Smooth muscle cell (in vitro differentiated cells): ENCODE results near the gene HTR1D.

DNA sequence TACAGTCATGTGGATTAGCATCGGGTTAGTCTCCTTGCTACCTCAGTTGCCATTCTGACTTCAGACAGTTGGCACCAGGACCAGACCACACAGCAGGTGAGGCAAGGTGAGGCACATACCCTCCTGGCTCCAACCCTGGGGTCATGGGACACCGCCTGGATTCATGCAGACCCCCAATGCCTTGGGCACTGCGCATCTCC lies 58.4 kb downstream of the LDLRAD2 start:
- RAMPAGE, long total RNA, result no peak

GRCh38 chr1:21904112-21904495 lies 33.0 kb downstream of the HSPG2 start:
- RAMPAGE, long total RNA, result no peak

GRCh38 chr1:21935427-21936509 lies 1.3 kb downstream of the HSPG2 start:
- RAMPAGE, long total RNA, result no peak

- RAMPAGE, long total RNA, result no peak
Measured at GRCh38 chr1:21946885-21947342, 9.8 kb upstream of the HSPG2 start.

- RAMPAGE, long total RNA, result no peak
Measured at GRCh38 chr1:21973149-21973614, 3.6 kb upstream of the CELA3B start.

DNA sequence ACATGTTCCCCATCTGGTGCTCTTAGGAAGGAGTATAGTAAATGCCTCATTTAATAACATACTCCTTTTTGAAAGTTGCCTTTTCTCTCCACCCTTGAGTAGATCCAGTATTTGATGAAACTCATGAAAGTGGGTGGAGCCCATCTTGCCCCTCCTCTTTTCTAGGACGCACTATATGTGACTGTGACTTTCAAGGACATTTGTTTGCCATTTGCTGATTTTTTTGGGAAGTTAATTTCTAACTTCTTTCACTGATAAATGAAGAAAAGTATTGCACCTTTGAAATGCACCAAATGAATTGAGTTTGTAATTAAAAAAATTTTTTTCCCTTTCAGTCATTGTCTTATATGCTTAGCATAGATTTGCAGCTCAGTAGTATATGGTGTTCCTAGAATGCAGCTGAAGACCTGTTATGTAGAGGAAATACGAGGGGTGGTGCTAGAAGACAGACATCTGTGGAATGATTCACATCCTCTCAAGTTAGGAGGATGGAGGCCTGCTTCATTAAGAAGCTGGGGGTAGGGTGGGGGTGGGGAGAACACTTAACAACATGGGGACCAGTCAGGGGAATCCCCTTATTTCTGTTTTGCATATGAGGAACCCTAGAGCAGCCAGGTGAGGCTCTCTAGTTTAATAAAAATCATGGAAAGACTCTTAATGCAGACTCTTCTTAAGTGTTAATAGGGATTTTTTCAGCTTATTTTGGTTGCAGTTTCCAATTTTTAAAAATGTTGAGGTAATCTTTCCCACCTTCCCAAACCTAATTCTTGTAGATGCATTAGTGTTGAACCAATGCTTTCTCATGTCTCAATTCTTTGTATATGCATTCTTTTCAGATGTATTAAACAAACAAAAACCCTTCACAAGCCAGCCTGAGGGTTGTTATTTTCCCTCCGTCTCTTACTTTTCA lies 39.8 kb downstream of the CDC42 start:
- RAMPAGE, long total RNA, result no peak

GRCh38 chr1:22321638-22321949 lies 130.1 kb upstream of the ZBTB40 start:
- RAMPAGE, long total RNA, result no peak

DNA sequence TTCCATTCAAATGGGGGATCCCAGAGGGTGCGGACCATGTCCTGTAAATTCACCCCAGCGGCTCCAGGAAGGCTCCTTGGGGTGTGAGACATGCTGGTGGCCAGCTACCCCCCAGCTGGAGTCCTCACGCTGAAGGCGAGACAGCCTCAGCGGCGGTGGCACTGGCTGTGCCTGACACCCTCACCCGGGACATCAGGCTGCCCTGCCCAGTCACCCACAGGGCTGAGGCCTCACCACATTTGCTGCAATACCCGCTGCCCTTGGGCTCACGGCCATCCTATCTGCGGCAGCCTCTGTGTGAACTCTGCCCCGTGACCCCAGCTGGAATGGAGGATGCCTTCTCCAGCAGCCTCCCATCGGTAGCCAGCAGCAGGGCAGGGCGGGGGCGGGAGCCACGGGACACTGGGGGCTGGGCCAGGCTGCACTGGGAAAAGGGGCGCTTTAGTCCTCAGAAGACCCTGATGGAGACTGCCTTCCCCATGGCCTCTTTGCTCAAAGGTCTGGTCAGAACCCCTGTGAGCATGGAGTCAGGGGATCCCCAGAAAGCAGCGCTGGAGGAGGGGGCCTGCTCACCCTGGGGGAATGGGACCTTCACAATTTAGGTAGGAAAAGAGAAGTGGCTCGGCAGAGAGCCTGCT lies 112.4 kb upstream of the ZBTB40 start:
- RAMPAGE, long total RNA, result no peak

DNA sequence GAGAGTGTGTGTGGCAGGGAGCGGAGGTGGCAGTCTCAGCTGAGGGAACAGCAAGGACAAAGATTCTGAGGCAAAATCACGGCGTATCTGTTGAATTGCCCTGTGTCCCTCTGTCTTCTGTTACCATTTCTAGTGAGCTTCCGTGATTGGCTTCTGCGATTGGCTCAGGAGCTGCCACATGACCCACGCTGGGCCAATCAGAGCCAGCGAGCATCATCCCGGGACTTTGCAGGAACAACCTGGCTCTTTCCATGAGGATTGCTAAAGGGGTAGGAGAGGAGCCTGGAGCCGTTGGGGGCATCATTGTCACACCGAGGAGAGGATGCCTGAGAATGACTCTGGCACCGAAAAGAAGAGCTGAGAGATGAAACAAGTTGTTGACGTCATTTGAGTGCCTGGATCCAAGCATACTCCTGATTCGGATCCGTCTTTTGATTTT lies 67.6 kb upstream of the ZBTB40 start:
- RAMPAGE, long total RNA, result no peak

- RAMPAGE, long total RNA, result no peak
Measured at GRCh38 chr1:22508988-22509419, 54.3 kb upstream of the EPHA8 start.

DNA sequence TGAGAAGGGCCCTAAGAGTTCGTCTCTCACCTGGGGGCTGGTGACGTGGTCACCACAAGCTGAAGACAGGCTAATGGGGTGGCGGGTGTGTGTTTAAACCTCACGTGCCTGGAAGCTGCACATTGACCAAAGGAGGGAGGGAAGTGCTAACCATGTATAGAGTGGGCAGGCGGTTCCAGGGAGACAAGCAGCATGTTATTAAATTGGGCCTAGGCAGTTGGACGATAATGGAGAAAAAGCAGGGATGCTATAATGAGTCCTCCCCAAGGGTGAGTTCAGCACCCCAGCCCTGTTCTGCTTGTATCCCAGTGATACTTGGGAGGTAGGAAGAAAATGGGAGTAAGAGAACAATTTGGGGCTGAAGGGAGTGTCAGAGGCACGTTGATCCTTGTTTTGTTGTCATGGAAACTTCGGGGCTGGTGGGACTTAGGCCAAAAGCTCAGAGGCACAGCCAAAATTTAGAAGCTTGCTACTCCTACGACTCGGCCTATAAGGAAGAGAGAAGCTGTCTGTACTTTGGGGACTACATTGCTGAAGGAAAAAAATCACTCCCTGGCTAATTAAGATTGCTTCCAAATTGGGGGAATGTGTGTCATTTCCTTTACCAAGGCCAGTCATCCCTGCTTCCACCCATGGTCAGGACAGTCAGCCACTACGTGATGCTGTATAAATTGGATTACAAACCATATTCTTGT lies 33.2 kb upstream of the EPHA8 start:
- RAMPAGE, long total RNA, result no peak

DNA sequence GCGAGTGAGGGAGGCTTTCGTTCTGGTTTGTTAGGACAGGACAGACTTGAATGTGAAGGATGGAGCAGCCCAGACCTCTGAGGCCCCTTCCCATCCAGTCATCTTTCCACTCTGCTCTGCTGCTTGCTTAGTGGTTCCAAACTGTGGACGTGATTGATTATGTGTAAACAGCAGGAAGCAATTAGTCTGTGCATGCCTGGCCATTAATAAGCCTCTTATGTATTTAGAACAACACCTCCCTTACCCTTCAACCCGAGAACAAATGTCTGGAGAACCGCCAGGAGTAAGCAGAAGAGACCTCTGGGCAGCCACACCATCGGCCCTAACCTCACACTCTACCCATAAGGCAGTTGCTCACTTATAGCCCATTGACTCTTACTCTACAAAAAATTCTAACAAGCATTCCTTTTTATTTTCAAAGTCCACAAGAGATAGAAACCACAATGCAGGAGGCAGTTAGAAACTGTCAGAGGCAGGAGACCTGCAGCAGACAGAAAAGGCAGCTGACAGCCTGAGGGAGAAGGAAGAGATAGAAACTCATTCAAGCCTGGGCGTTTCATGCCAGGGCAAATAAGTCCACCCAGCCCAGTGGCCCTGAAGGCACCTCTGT lies 5.9 kb upstream of the EPHA8 start:
- RAMPAGE, long total RNA, result no peak

- RAMPAGE, long total RNA, result no peak
Measured at GRCh38 chr1:22600470-22600910, 35.9 kb upstream of the C1QA start.

DNA sequence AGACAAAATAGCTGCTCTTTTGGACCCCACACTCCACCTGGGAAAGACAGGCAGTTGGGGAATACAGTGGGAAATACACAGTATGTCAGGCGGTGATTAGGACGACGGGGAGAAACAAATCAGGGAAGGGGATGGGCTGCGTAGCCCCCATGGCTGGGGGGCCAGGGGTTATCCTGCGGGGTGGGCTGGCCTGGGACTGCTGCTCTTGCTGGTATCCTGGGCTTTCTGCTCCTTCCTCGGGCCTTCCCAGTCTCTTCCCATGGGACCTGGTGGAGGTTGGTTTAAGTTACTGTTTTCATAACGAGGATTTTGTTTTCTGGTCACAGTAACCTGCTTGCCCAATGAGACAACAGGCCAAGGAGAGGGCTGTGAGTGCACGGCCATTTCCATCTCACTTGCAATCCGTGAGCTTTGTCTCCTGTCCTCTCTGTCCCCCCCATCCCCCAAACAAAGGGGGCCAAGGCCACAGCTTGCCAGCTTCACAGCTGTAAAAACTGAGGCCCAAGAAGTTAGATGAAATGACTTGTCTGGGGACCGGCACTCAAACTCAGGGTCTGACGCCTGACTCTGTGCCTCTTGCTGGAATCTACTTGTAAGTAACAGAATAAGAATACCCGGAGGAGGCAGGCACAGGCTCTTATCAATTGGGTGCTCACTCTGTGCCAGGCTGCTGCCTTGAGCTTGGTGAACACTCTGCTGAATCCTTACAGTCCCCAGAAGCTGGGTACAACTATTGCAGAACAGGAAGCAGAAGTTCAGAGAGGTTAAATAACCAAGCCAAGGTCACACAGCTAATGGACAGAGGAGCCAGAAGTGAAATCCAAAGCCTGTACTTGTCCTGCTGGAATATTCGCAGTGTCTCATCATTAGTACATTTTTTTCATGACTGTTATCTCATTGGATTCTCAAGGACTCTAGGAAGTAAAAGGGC lies 85.8 kb downstream of the EPHB2 start:
- RAMPAGE, long total RNA, result no peak

DNA sequence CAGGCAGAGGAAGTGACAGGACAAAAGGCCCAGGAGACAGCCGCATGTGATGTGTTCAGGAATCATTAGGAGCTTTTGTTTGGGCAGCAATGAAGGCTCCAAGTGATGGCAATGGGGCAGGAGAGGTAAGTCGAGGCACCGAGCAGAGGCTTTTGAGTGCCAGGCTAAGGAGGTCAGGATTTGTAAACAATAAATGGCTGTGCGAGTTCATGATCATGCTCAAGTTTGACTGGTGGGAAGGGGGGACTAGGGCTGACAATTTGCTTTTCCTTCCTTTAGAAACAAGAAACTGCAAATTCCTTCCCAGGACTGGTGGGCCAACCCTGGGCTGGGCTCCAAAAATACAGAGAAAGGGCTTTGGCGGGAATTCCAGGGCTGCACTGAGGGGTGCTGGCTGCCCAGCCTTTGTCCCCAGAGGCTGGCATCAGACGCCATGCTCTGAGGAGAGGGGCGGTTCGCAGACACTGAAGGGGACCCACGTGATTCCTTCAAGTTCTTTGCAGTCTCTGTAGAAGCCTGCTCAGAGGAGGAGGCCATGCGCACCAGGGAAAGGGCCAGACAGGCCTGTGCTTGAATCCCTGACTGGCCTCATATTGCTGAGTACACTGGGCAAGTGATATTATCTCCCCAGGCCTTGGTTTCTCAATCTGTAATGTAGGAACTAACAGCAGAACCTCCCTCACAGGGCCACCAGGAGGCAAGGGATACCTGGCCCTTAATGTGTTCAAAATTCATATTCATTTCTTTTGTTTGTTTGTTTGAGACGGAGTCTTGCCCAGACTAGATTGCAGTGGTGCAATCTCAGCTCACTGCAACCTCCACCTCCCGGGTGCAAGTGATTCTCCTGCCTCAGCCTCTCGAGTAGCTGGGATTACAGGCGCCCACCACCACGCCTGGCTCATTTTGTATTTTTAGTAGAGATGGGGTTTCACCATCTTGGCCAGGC lies 119.5 kb downstream of the EPHB2 start:
- RAMPAGE, long total RNA, result no peak

- RAMPAGE, long total RNA, result no peak
Measured at GRCh38 chr1:22916332-22916829, 56.3 kb downstream of the LACTBL1 start.

DNA sequence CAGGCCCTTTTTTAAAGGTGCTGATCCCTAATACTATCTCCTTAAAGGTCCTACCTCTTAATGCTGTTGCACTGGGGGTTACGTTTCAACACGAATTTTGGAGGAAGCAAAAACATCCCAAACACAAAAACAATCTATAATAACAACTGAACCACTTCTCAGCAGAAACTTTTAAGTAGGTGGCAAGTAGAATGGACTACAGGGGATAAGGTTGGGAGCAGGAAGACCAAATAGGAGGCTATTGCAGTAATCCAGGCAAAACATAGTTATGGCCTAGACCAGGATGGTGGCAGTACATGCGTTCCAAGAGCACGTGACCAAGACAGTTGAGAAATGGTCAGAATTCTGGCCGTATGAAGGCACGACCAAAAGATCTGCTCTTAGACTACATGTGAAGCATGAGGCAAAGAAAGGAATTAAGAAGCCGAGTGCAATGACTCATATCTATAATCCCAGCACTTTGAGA lies 77.9 kb downstream of the KDM1A start:
- RAMPAGE, long total RNA, result no peak

DNA sequence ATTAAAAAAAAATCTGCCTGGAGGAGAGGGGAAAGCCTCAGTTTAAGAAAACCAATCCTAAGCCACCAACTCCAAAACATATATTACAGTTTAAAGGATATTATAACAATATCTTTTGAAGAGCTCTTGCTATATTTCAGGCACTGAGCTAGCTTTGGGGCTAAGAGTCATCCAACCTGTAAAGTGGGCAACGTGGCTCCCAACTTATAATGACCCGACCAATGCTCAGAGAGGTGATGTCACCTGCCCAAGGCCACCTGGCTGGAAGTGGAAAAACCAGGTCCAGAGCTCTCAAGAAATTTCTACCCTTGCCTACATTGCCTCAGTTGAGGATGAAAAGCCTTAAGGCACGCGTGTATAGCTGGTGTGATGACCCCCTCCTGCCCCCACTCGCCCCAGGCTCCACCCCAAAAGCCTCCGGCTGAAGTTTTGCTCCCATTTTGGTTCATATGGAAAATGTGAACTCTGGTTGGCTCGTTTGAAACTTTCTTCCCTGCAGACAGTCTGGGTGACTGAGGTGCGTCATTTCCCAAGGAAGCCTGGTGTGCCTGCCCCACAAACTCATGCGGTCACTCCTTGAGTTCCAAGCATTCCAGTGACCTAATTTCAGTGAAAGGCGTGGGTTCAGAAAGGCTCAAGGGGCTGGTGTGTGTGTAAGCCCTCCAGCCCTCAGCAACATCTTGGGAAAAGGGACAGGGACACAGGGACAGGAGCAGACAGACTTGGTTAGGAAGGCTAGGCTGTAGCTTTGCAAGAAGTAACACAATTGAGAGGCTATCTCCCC lies 20.6 kb downstream of the HTR1D start:
- RAMPAGE, long total RNA, result start-site peak on the minus strand centred at position 341 of the sequence, 56 bp wide, 13 and 20 reads in 2 replicates

GRCh38 chr1:23216768-23217827 lies at the start of gene HTR1D:
Gene HTR1D, minus strand, starts transcription at chr1:23217502.
- RAMPAGE, long total RNA, result no peak

GRCh38 chr1:23343005-23344209 lies 677 bp downstream of the HNRNPR start:
- RAMPAGE, long total RNA, result no peak